HEK293 (cell line): ENCODE data around the genes TRIM51, PRG2 and SLC43A1.

DNA sequence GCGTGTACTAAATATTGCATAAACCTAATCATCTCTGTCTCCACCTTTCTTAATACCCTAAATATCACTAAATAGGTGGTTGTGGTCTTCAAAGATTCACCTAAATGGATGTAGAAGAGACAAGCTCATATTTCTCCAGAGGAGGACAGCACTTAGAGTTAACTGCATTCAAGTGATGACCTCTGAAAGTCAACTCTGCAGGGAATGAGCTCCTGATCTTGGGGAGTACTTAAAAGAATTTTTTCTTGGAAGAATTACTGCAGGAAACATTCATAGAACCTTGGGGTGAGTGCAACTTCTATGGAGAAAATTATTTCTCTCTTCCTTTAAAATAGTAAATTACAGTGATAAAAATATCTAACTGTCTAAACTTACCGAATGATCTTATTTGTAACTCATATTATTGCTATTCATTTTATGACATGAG lies at the start of gene TRIM51:
Gene TRIM51 (plus strand): TSS at position 198 of the 427 bp plus-strand sequence.
- PRO-cap: no peak
- RRBS, 2 experiments: no CpG with 5 or more reads among the region's 2 CpGs

GRCh38 chr11:56909881-56910634 lies 78.7 kb upstream of the OR5AK2 start:
- PRO-cap: no peak
- RRBS, 2 experiments: no CpG with 5 or more reads among the region's 8 CpGs

DNA sequence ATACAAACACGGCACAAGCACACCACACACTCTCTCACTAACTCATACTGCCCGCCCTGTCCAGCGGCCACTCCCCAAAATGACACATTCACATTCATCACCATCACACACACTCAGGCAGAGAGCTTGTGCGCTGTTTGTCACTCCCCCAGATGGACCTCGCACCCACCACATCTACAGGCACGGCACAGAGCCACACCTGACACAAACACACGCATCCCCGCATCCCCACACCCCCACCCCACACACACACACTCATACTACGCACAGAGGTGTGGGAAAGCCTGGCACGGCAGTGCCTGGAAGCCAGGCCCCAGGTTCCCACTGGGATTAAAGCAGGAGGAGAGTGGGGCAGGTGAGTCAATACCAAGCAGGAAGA lies 20.9 kb downstream of the TNKS1BP1 start:
- PRO-cap: no peak
- RRBS, 2 experiments: no CpG with 5 or more reads among the region's 10 CpGs

- PRO-cap: no peak
- RRBS, 2 experiments: no CpG with 5 or more reads among the region's 9 CpGs
These were observed 9.7 kb downstream of the TNKS1BP1 start for GRCh38 chr11:57314995-57315513.

DNA sequence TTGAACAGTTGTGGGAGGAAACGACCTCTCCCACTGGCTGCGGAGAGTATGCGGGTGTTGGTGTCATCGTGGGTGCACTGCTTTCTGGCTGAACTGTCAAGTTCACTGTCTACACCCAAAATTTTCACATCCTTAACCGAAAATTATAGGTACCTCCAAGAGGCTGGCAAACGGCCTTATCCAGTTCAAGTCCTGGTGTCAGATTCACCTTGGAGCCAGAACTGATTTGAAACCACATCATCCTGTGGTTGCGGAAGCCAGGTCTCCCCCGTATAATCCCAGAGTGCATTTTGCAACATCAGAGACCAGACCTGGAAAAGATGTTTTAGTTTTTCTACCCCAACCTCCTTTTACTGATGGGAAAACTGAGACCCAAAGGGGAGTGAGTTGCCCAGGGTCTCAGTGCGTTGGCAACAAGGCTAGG lies 546 bp upstream of the SSRP1 start:
- PRO-cap: bidirectional peak, plus-strand start at position 63 of the sequence, minus-strand start outside the sequence
- RRBS, 2 experiments: no CpG with 5 or more reads among the region's 9 CpGs

DNA sequence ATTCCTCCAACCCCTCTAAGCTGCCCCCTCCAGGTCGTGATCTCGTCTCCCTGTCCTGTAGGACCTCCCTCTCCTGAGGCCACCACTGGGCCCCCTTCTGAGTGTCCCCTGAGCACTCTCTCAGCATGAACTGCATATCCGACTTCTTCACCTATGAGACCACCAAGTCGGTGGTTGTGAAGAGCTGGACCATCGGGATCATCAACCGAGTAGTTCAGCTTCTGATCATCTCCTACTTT lies 193 bp downstream of the P2RX3 start:
- PRO-cap: no peak
- RRBS, 2 experiments: no CpG with 5 or more reads among the region's 6 CpGs

DNA sequence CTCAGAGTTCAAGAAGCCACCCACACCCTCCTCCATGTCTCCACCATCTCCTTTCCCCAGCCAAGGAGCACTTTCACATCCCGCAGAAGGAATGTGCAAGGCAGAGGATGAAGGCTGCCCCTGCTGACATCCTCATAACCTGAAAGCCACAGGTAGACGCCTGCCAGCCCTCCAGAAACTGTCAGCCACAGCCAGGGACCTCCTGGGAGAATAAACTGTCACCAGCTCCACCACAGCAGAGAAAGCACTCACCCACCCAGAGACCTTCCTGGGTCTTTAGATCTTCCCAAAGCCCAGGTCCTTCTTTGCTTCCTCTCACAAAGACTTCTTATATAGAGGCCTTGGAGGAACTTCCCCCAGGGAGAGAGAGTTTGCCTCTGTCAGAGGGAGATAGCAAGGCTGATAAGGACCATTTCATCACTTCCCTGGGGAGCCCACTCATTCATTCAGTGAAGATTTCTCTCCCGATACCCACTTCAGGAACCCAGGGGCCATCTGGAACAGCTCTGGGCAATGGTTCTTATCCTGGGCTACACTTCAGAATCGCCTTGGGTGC lies at the start of gene PRG2:
Gene PRG2 (minus strand): TSS at position 307 of the 556 bp plus-strand sequence.
- PRO-cap: no peak
- RRBS, 2 experiments: no CpG with 5 or more reads among the region's 4 CpGs

DNA sequence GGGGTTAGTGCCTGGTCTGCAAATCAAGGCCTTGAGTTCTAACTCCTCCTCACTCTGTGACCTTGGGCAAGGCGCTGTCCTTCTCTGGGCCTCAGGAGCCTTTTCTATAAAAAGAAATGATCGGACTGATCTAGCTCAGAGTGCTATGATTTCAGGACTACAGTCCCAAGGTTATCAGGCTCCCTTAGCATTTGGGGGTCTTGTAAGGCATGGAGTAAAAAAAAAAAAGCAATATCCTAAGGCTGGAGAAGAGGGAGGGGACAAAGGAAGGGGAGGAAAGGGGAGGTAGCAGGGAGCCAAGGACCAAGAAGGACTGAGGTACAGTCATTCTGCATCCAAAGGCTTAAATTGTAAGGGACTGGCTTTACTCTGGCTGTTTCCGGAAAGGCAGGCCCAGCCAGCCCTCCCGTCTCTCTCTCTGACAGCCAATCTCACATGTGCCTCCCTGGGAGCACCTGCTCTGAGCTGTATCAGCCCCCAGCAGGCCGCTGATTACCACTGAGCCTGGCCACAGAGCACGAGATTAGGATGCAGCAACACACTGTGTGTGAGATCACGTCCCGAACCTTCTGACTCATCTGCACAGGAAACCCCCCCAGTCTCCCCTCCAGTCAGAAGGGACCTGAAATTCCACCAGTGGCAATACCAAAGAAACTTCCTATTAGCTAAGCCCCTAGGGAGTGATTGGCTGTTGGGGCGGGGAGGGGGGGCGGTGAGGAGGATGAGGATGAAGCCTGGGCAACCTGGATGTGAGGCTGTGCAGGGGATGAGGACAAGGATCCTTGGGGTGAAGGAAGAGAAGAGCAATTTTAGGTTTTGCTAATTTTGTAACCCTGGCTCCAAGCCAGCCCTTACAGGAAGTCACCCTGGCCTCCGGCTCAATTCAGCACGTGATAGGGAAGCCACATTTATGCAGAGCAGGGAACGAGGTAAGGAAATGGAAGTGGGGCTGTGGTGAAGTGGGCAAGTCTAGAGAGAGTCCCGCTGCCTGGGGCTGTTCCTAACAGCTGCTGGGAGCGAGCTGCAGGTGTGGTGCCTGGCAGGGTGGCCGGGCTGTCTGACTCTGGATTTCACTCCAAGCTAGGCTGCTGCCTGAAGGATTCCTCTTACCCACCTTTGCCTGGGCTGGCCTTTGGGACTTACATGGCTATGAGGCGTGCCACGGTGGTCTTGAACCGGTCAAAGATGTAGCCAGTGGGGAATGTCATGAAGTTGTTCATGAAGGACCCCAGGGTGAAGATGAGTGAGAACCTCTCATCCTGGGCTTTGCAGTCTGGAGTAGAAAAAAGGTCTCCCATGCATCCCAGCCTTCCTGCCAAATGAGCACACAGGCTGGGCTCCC lies 2.1 kb downstream of the SLC43A3 start:
- PRO-cap: no peak
- RRBS, 2 experiments: no CpG with 5 or more reads among the region's 19 CpGs

GRCh38 chr11:57434348-57435218 lies 7.7 kb upstream of the SLC43A3 start:
- PRO-cap: no peak
- RRBS, 2 experiments: no CpG with 5 or more reads among the region's 8 CpGs

- PRO-cap: no peak
- RRBS, 2 experiments: 6 to 13% methylated on average over 2 of the region's 26 CpGs
These were observed 523 bp upstream of the RTN4RL2 start for GRCh38 chr11:57459778-57460232.

- PRO-cap: bidirectional peak, plus-strand start at chr11:57515208, minus-strand start at chr11:57514909; bidirectional peak, plus-strand start at chr11:57515808, minus-strand start at chr11:57515708; bidirectional peak, plus-strand start at chr11:57516044, minus-strand start at chr11:57515952
- RRBS, 2 experiments: 1% methylated on average over 29 of the region's 89 CpGs
These were observed at the start of gene SLC43A1 for GRCh38 chr11:57515118-57516306. Gene SLC43A1 (minus strand): TSS chr11:57515702.

DNA sequence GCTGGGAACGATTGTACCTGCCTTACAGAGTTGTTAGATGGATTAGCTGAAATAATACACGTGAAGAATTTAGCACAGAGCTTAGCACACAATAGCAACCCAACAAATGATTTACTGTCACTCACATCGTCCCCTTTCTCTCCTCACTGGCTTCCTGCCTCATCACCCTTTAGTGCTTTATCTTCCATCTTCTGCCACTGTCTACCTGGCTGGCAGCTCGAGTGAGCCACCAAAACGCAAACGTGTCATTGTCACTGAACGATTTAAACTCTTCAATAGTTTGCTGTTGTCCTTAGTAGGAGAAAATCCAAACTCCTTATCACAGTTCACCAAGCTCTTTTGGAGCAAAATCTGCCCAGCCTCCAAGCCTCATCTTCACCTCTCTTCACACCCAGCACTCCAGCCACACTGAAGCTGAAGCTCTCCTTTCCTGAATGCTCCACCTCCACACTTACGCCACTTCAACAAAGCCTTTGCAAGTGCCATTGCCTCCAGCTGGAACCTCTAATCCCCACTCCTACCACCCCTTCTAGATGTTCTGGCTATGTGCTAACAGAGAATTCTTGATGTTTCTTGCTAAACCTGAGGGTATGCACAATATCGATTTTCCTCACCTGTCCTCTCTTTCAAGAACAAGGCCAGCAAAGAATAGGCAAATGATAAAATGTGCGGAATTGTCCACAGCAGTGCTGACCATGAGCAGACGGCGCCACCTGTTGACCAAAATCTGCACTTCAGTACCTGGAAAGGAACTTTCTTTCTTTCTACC lies 3.7 kb downstream of the TIMM10 start:
- PRO-cap: no peak
- RRBS, 2 experiments: no CpG with 5 or more reads among the region's 12 CpGs

GRCh38 chr11:57598613-57599139 lies 1.2 kb downstream of the SERPING1 start:
- PRO-cap: no peak
- RRBS, 2 experiments: no CpG with 5 or more reads among the region's 7 CpGs

DNA sequence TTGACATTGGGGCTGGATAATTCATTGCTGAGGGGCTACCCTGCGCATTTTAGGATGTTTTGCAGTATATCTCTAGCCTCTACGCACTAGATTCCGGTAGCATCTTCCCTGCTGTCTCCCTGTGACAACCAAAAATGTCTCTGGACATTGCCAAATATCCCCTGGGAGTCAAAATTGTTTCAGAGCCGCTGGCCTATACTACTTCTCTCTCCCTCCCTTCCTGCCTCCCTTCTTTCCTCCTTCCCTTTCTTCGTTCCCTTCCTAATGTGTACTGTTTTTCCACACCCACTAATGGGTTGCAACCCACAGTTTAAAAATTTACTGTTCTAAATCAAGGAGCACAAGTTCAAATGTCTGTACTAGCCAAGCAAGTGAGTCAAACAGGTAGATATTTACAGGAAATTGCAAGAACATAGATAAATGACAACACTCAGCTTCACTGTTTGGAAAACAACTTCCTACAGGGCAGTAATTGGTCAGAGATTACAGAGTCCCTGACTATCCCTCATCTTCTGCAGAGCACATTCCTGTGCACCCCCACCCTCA lies 1.7 kb downstream of the SERPING1 start:
- PRO-cap: no peak
- RRBS, 2 experiments: no CpG with 5 or more reads among the region's 5 CpGs

GRCh38 chr11:57639520-57640177 lies 10.1 kb downstream of the YPEL4 start:
- PRO-cap: no peak
- RRBS, 2 experiments: 17% methylated on average over 1 of the region's 15 CpGs; no CpG with 5 or more reads in 1 of the 2 experiments

- PRO-cap: no peak
- RRBS, 2 experiments: no CpG with 5 or more reads among the region's 13 CpGs
These were observed 9.1 kb downstream of the YPEL4 start for GRCh38 chr11:57640368-57641332.

- PRO-cap: no peak
- RRBS, 2 experiments: no CpG with 5 or more reads among the region's 1 CpG
These were observed 15.0 kb downstream of the ZDHHC5 start for GRCh38 chr11:57682849-57683457.

- PRO-cap: no peak
- RRBS, 2 experiments: no CpG with 5 or more reads among the region's 1 CpG
These were observed 4.7 kb downstream of the BTBD18 start for GRCh38 chr11:57746823-57747345.

GRCh38 chr11:57779195-57779853 lies 17.7 kb downstream of the CTNND1 start:
- PRO-cap: no peak
- RRBS, 2 experiments: no CpG with 5 or more reads among the region's 2 CpGs

- PRO-cap: no peak
- RRBS, 2 experiments: no CpG with 5 or more reads among the region's 2 CpGs
These were observed 37.5 kb downstream of the CTNND1 start for GRCh38 chr11:57798765-57799799.